GM06990 (cell line): Measurements from ENCODE around the genes AMACR, TTC23L, UGT3A2 and RANBP3L.

GRCh38 chr5:32414859-32415279 is 29.7 kb downstream of the ZFR start:
- RRBS: no CpG with 5 or more reads among the region's 3 CpGs

GRCh38 chr5:32710318-32710934 is 695 bp upstream of the NPR3 start:
- RRBS: no CpG with 5 or more reads among the region's 37 CpGs

GRCh38 chr5:33287312-33287695 is 153.5 kb upstream of the TARS1 start:
- RRBS: no CpG with 5 or more reads among the region's 2 CpGs

GRCh38 chr5:33319758-33320212 is 121.0 kb upstream of the TARS1 start:
- RRBS: no CpG with 5 or more reads among the region's 2 CpGs

- RRBS: no CpG with 5 or more reads among the region's 10 CpGs
Observed at GRCh38 chr5:33441505-33441951, 763 bp downstream of the TARS1 start.

- RRBS: no CpG with 5 or more reads among the region's 11 CpGs
Observed at GRCh38 chr5:33849879-33850432, 41.8 kb downstream of the ADAMTS12 start.

GRCh38 chr5:33890834-33891085 is 1.0 kb downstream of the ADAMTS12 start:
- RRBS: no CpG with 5 or more reads among the region's 3 CpGs

DNA sequence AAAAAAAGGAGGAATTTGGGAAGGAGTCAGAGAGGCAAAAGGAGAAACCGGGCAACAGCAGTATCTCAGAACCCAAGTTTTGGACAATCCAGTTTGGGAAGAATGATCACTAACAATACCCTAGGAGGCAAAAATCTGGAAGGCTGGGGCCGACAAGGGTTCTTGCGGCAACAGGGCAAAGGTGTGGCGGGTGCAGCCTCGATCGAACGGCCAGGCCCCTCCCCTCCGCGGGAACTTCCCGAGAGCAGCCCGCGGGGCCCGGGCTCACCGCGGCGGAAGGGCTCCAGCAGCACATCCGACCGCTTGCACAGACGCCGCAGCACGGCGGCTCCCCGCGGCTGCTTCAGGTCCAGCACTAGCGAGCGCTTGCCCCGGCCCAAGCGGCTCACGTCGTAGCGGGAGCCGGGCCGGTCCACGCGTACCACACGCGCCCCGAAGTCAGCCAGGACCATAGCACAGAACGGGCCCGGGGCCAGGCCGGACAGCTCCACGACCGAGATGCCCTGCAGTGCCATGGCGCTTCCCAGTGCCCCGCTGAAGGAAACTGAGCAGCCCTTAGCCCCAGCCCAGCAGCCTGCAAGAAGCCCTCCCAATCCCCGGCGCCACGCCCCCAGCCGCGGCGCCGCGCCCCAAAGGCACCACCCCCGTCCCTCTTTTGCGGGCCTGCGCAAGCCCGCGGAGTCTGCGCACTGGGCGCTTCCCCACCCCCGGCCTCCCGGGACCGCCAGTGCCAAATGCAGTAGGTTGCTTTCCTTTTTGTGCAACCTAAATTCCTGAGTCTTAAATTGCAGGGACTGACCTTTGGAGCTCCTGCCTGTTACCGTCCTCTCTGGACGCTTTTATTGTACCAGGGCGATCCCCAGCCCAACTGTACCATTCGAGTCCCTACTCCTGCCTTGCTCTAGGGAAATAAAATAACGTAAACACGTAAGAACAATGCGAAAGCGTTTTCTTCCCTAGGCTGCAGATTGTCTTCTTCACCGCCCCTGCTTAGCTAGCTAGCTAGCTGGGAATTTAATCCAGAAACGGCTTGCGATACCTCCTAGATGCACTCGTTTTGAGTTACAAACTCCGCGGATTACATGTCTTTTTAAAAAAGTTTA is at the start of gene AMACR:
TSS of gene AMACR (minus strand) at position 546 of the 1,103 bp plus-strand sequence.
- RRBS: 4% methylated on average over 24 of the region's 77 CpGs

- RRBS: no CpG with 5 or more reads among the region's 6 CpGs
Observed at GRCh38 chr5:34058387-34059014, 15.5 kb upstream of the C1QTNF3 start.

DNA sequence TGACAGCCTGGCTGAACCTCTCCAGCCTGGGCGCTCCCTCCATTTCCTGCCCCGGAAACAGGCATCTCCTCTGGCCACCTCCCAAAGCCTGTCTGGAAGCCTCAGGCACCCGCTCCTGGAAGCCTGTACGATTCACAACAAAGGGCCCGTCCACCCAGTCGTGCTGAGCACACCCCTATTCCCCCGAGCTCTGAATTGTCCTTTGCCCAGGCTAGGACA is 138.2 kb upstream of the C1QTNF3 start:
- RRBS: no CpG with 5 or more reads among the region's 7 CpGs

DNA sequence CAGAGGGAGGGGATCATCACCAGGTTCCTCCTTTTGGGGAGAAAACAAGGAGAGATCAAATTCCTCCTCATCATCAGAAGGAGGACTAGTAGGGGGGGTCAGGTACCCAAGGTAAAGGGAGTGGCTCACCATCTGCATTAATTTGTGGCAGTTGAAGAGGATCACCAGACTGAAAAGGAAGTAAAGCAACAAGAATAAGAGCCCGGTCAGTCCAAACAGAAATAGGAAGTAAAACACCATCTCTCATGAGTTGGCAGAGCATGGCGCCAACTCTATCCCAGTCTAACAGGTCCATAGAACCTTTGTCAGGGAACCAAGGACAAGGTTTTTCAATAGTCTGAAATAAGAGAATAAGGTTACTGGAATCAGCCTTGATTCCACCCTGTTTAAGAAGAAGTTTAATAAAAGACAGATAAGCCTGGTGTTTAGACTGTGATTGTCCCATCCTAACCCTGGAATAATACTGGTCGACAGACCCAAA is 189.0 kb upstream of the RAI14 start:
- RRBS: no CpG with 5 or more reads among the region's 3 CpGs

GRCh38 chr5:34838515-34839588 is at the start of gene TTC23L:
TTC23L (plus strand) TSS chr5:34839164.
- RRBS: 4% methylated on average over 36 of the region's 74 CpGs

GRCh38 chr5:35188243-35188655 is 42.0 kb downstream of the PRLR start:
- RRBS: no CpG with 5 or more reads among the region's 7 CpGs

- RRBS: no CpG with 5 or more reads among the region's 2 CpGs
Observed at GRCh38 chr5:35242835-35243146, 12.5 kb upstream of the PRLR start.

DNA sequence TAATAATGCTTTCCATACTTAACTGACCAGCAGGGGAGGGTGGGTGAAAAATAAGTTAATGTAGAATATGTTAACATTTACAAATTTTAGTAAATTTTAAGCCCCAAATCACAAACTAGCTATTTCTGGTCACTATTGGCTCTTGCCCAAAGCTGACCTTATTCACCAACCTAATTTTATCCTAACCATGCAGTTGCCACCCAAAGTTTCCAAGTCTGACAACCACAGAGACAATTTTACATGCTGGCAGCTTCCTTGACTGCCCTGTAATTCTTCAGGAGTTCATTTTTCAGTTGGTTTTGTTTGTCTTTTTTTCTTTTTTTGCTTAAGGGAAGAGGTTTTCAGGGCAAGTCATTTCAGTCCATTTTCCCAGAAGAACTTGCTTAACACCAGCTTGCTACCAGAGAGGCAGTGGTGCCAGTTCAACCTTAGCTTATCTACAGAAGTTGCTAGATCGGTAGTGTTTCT is 935 bp downstream of the SPEF2 start:
- RRBS: no CpG with 5 or more reads among the region's 1 CpG

DNA sequence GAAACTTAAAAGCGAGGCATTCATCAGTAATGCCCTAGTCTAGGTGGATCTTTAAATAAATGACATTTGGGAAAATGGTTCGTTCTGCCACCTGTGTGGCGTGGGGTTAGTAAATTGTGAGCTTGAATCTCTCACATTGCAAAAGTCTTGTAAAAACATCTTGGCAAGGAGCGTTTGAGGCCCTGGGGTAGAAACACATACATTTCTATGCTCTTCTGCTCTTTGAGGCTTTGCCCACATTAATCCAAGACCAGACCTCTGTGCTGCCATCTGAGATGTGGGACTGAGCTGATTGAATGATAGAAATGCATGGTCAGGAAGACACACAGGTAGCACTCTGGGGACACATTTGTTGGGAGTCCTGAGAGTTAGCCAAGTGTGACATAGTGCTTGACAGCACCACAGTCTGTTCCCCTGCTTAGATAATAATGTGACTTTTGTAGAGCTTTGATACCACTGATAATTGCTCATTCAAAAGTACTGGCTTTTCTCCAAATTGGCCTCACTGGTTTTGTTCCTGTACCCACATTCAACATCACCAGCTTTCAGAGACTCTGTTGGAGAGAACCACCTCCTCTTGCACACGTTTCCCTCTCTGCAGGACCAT is 52.7 kb upstream of the IL7R start:
- RRBS: no CpG with 5 or more reads among the region's 5 CpGs

DNA sequence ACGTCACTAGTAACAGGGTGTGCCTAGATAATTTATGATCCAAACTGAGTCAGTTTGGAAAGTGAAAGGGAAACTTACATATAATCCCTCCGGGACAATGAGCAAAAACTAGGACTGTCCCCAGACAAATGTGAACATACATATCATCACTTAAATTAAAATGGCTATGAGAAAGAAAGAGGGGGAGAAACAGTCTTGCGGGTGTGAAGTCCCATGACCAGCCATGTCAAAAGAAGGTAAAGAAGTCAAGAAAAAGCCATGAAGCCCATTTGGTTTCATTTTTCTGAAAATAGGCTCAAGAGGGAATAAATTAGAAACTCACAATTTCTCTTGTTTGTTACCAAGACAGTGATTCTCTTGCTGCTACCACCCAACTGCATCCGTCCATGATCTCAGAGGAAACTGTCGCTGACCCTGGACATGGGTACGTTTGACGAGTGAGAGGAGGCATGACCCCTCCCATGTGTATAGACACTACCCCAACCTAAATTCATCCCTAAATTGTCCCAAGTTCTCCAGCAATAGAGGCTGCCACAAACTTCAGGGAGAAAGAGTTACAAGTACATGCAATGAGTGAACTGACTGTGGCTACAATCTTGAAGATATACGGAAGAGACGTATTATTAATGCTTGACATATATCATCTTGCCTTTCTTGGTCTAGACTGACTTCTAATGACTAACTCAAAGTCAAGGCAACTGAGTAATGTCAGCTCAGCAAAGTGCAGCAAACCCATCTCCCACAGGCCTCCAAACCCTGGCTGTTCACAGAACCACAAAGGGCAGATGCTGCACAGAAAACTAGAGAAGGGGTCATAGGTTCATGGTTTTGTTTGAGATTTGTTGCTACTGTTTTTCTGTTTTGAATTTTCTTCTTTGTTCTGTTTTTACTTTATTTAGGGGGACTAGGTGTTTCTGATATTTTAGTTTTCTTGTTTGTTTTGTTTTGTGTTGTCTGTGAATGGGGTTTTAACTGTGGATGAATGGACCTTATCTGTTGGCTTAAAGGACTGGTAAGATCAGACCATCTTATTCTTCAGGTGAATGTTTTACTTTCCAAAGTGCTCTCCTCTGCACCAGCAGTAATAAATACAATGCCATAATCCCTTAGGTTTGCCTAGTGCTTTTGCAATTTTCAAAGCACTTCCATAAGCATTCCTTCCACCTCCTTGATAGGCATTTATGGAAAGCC is 20.8 kb downstream of the IL7R start:
- RRBS: no CpG with 5 or more reads among the region's 9 CpGs

GRCh38 chr5:36066141-36067341 is at the start of gene UGT3A2:
UGT3A2 (minus strand) TSS chr5:36066882.
- RRBS: 17% methylated on average over 8 of the region's 33 CpGs

DNA sequence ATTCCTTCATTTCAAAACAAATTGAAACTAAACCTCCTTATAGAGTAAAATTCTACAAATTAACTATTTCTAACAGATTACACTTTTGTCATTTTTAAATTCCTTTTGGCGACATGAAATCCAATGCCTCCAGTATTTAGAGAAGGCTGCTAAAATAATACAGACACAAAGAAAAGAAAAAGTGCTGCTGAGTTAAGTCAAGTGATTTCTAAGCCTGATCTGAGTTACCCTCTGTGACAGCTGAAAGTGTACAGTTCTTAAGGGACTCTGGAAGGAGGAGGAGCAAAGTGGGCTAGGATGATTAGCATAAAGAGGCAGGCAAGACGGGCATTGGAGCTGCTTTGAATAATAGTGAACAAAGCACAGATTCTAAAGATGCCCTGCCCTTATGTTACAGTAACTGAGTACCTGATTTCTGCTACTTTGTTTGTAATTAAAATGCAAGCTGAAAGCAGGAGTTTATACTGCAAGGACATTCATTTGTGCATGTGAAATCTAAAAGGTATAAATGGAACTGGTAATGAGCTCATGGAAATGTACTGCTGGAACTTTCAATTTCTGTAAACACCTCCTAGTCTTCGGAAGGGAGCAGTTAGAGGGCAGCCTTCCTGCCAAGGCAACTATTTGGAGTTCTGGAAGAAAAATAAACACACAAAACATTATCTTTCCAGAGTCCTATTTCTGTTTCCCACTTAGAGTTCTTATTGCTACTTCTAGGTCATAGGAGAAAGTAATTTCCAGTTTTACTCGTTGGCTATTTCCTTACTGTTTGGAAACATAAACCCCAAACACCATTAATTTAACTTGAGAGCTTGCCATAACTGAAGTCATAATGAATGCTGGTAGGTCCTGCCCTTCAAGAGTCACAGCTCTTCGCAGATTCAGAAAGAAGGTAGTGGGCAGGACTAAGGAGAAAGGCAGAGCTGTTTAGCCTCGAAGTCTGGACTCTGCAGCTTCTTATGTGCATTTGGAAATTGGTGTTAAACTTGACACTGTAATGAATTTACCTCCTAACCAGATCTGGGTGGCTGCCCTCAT is at the start of gene RANBP3L:
TSS of gene RANBP3L (minus strand) at position 235 of the 1,038 bp plus-strand sequence.
- RRBS: no CpG with 5 or more reads among the region's 6 CpGs

GRCh38 chr5:36403993-36404701 is 102.4 kb upstream of the RANBP3L start:
- RRBS: 22% methylated on average over 4 of the region's 8 CpGs